Progenitor cell of endocrine pancreas (in vitro differentiated cells): ENCODE results near the gene AIG1.

- PRO-cap = bidirectional peak, plus-strand start at chr6:138693691, minus-strand start at chr6:138693536; unidirectional peak, minus-strand start at chr6:138693766; unidirectional peak, minus-strand start at chr6:138693853
Measured at GRCh38 chr6:138693408-138694150, 80.0 kb upstream of the CCDC28A start.

DNA sequence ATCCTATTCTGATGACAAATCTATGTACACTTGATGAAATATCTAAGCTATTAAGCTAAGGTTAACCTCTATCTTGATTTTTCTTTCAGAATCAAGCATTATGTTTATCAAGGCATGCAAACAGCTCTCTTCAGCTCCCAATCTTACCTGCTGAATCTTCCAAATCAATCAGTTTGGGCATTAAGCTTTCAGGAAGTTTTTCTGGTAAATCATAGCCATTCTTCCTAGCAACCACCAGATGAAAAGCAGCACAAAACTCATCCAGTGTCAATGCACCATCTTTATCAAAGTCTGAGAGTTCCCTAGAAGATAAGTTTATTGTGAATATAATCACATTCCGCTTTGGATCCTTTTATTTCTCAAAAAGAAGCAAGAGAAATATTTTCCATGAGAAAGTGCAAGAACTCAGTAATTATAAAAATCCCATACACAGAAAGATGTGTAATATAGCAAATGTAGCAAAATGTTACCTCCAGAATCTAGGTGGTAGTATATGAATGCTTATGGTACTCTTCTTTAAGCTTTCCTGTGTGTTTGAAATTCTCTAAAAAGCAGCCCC lies 46.8 kb downstream of the REPS1 start:
- PRO-cap = no peak

DNA sequence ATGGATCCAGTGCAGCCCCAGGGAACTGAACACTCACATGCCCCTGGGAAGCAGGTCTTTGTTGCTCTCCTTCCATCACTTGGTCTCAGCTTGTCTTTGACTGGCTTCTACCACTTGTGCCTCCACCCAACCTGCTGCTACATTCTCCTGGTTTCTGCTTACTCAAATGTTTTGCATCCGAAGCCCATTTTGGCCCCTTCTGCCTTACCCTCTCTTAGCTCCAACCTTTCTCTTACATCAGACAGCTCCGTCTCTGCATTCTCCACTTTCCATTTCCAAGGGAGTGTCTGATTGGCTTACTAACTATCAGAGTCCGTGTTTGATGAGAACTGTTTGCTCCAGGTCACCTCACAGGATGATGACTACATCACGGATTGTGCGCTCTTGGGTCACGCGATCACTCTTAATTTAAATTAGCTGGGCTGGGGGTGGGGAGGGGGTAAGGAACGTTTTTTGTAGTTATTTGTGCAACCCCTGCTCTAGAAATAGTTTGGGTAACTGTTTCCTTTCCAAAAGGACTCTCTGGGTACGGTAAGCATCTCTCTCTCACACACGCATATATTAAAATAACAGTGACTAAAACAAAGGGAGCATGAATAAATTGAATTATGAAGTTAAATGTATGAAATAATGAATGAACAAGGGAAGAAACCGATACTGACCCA lies 809 bp upstream of the ABRACL start:
- PRO-cap = bidirectional peak, plus-strand start at position 351 of the sequence, minus-strand start at position 234 of the sequence

DNA sequence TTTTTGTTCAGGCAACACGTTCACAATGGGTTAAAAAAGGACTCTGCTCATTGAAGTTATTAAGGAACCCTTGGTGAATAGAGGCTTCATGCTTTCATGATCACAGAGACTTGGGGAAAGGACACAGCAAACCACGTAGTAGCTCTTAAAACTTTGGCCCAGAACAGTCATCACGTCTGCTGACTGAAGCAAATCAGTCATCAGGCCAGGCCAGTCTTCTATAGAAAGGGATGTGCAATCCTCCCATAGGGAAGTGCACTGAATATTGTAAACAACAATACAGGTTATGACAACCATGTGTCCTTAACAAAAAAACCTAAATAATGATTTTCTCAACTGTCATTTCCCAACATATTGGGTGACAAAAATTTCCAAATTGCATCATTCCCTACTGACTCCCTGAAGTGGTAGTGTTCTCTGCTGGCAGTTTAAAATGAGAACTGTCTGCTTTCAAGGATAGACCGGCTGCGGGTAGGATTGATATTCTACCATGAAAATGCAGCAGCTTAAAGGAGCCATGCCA lies 388.1 kb upstream of the CITED2 start:
- PRO-cap = no peak

- PRO-cap = no peak
Measured at GRCh38 chr6:140883775-140884306, 1248.9 kb upstream of the GJE1 start.

DNA sequence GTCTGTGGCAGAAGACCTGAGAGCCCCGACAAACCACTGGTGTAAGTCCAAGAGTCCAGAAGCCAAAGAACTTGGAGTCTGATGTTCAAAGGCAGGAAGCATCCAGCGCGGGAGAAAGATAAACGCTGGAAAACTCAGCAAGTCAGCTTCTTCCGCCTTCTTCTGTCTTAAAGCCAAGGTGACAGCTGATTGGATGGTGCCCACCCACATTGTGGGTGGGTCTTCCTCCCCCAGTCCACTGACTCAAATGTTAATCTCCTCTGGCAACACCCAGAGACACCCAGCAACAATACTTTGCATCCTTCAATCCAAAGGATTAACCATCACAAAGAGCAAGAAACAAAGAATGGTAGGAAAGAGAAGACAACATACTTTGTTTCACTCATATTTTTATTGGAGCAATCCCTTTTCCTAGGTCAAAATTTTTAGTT lies 102.4 kb upstream of the GJE1 start:
- PRO-cap = no peak

GRCh38 chr6:142285547-142285906 lies 16.3 kb upstream of the ADGRG6 start:
- PRO-cap = no peak

- PRO-cap = no peak
Measured at GRCh38 chr6:142300609-142301341, 1.0 kb upstream of the ADGRG6 start.

DNA sequence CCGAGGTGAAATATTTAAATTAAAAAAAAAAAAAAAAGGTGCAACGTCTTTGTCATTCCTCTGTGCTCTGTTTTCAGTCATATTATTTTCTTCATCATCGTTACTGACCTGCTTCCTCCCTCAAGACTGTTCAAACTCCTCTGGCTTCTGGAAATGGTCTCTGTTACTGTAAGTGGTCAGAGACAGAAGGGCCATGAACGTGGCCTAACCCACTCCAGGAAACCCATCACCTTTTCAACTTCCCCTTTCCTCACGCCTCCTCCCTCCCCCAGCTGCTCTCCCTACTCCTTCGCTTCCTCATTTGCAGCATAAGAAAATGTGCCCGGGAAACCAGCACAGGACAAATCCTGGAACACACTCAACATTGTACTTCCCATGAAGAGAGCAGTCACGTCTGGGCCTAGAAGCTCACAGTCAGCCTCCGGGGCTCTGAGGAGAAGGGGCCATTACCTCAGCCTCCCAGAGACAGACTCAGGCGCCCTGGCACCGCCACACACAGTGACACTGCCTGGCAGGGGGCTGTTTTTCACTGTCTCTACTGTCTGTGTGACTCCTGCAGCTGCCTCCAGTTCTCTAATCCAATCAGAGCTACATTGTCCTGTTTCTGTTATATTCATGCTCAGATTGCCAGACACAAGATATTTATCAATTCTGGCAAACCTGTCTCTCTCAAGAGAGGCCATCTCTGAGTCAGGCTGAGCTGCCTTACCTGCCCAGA lies 242.4 kb downstream of the HIVEP2 start:
- PRO-cap = no peak

DNA sequence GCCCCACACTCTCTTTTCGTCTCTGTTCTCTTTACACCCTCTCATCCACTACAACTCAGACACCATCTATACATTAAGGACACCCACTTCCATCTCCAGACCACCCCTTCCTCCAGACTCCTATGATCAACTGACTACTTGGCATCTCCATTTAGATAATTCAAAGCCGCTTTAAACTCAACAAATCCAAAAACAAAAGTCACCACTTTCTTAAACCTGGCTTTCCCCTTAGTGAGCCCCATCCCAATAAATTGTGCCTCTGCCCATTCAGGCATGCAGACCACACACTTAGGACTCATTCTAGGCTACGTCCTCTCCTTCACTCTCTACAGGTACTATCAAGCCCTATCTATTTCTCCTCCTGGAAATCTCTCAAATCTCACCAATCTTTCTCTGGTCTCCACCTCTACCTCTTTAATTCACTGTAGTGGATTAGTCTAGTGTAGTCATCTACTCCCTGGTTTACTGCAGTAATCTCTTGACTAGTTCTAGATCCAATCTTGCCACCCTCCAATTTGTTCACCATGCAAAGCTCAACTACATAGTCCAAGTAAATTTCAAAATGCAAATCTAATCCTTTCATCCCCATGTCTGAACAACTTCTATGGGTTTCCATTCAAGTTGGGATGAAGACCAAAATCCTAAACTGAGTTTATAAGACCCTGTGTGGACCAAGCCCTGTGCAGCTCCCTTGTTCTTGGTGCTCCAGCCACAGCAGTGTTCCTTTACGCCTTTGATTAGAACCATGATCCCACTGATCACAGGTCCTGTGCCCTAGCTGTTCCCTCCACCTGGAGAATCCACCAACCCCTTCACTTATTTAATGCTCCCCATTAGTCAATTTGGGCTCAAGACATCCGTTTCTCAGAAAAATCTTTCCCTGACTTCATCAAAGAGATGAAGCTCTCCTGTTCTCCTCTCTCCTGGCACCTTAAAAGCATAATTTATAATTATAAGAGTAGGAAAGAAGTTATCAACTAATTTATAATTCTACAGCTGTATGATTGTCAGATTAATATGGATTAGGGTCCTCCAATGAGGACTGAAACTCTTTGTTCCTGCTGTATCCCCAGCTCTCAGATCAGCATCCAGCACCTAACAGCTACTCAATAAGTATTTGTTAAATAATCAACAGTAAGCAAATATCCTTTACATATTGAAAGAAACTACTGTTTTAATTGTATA lies 28.9 kb downstream of the HIVEP2 start:
- PRO-cap = no peak

DNA sequence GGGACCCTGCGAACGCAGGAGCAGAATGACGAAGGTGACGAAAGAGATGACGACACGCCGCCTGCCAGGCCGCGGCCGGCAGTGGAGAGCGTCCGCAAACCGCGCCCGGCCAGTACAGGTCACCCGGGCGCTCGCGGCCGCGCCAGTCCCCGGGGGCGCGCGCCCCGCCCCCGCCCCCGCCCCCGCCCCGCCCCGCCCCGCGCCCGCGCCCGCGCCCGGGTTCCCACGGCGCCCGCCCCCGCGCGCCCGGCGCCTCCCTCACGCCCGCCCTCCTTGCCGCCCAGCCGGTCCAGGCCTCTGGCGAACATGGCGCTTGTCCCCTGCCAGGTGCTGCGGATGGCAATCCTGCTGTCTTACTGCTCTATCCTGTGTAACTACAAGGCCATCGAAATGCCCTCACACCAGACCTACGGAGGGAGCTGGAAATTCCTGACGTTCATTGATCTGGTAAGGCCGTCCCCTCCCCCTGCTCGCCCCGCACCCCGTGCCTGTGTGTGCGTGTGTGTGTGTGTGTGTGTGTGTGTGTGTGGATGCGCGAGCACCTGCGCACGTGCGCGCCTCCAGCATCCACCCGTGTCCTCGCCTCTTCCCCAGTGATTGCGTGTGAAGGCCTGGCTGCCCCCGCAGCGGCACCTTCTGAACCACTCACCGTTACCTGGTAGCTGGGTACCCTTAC lies at the start of gene AIG1:
TSS of gene AIG1 (plus strand) at position 270 of the 676 bp plus-strand sequence.
- PRO-cap = bidirectional peak, plus-strand start at position 112 of the sequence, minus-strand start outside the sequence; bidirectional peak, plus-strand start at position 282 of the sequence, minus-strand start at position 376 of the sequence; bidirectional peak, plus-strand start outside the sequence, minus-strand start at position 601 of the sequence

DNA sequence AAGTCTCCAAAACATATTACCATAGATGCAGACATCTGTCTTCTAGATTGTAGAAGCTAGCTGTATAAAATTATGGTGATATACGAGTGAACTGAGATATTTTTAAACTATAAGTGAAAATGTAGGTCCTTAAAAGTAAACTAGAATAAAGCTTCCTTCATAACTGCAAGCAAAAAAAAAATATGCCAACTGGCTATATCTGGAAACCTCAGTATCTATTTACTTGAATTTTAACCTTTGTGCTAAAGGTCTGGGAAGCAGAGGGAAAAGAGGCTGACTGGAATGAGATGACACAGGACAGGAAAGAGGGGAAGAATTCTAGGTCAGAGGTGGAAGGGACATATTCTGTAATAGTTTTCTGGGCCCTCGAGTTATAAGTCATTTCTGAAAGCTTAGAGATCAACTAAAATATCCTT lies 46.7 kb downstream of the AIG1 start:
- PRO-cap = no peak

DNA sequence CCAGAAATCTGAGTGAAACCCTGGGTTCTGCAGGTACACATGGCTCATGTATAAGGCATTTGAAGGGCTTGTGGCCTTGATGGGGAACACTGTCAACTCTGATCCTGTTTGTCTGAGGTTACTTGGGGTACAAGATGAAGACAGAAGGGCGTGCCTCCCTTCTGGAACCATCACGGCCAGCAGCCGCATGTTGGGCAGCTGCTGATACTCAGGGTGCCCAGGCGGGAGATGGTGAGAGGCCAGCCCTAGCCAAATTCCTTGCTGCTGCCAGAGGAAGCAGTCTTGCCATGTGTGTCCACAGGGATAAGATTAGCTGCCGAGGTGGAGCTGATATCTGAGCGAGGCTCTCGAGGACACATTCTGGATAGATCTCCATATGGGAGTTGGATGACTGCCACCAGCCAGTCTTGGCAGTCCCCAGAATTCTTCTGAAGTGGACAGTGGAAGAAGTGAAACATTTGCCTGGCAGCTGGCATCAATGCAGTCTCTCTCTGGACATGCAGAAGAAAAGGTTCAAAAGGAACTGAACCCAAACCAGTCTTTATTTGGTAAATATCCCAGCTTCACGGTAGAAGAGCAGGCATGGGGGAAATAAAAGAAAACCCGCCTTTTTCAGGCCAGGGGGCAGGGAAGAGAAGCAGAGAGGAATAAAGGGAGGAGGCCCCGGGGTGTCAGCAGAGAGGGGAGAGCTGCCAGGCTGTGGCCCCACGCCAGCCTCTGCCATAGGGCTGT lies 3.5 kb upstream of the FUCA2 start:
- PRO-cap = no peak

DNA sequence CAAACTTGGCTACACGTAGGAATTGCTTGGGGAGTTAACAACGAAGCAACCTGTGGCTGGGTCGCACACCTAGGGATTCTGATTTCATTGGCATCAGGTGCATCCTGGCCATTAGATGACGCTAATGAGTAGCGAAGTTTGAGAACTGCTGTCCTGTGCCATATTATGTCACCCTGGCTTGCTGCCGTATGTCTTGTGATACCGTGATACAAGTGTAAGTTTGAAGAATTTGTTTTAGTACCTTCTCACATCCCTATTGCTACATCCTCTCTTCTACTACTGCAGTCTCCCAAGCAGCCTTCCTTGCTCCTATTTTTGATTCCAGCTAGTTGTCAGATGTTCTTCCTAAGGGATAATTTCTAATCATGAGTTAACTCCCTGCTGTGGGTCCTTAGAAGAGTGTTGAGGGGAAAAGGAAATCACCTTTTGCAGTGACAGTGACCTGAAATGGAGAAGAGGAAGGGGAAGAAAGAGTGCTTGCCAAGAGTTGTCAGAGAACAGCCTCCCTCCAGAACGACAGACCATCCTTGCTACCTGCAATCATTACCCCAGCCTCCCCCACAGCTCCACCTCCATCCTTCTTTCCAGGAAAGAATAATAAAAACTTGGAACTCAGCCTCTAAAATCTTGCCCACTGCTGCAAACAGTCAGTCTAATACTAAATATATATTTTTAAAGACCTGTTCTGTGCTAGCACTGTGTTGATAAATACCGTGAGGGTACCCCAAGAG lies 28.5 kb upstream of the FUCA2 start:
- PRO-cap = no peak

GRCh38 chr6:143543288-143543723 lies 31.8 kb upstream of the FUCA2 start:
- PRO-cap = no peak

GRCh38 chr6:143578278-143578906 lies 66.9 kb upstream of the FUCA2 start:
- PRO-cap = no peak

GRCh38 chr6:143594538-143595214 lies 83.1 kb upstream of the PHACTR2 start:
- PRO-cap = no peak

DNA sequence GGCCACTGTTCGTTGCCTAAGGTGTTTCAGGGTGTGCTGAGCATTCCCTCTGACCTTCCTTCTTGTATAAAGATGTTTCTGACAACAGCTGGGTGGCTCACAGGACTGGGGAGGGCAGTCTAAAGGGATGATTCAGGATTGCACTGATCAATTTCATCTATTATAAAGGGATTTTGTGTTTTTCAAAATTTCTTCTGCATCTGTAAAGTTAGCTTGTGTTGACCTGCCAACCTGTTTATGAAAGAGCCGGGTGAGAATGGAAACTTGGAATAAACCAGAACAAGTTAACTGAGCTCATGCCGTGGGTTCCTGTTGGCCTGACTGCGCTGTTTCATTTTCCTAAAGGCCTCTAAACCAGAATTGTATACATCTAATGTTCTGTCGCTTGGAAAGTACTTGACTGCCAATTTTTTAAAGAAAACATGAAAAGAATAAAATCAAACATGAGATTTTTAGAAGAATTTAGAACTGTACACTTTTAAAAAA lies 14.4 kb downstream of the PHACTR2 start:
- PRO-cap = no peak

DNA sequence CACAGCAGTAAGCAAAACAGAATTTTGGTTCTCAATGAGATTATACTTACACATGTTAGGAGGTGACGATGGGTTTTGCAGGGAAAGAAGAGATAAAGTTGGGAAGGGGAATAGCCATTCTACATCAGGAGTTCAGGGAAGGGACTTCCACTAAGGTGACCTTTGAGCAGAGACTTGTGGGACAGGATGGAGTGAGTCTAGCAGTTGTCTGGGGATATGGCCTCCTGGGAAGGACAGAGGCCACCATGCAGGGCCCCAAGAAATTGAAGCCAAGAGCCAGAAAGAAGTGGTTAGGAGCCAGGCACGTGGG lies 66.6 kb downstream of the PHACTR2 start:
- PRO-cap = no peak

DNA sequence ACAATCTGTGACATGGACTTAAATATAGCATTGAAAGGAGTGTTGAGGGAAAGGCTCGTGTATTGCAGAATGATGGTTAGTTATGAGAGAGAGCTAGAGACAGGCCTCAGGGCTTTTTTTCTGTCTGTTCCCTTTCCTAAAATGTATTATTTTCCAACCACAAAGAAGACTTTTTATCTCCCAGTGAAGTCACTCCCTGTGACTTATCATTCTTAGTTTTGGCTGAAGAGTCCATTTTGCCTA lies 37.4 kb upstream of the LTV1 start:
- PRO-cap = no peak